SK-N-SH (cell line): ENCODE data around the gene TXNRD1.

DNA sequence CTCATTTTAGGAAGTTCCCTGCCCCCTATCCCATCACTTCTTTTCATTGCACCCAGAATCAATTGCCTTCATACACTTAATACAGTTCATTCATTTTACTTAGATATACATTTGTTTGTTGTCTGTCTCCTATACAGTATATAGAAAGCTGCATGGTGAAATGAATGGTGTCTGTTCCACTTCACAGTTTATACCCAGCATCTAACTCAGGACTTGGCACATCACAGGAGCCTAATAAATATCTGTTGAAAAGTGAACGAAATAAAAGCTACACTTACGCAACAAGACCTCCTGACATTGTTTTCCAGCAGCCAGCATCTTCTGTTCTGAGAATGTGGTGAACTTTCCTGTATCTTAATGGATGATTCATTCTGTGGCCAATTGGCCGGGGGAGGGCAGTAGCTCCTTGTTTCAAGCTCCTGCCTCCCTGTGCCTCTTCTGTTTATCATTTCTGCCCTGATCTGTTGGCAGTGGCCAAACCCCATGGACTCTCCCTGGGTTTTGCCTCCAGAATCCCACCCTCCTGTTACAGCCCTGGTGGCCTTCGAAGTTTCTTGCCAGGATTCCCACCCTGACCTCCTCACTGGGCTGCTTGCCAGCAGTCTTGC, 38.1 kb upstream of the TXNRD1 start:
- RRBS, result no CpG with 5 or more reads among the region's 4 CpGs
CAGE:
- cytosol, long polyA plus RNA, result no peak
- long polyA plus RNA, result no peak
- nucleus, long polyA plus RNA, result no peak

DNA sequence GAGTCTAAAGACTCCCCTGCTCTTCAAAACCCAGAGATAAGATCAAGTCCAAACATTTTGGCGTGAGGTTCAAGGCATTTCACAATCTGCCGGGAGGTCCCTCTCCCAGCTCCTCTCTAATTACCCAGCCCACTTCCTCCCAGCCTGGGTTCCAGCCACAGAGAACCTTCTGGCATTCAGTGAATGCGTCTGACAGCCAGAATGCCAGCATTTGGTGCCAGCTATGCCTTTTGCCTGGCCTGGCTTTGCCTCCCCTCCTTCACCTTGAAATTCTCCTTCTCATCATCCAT, 37.6 kb upstream of the TXNRD1 start:
- RRBS, result no CpG with 5 or more reads among the region's 3 CpGs
CAGE:
- cytosol, long polyA plus RNA, result no peak
- long polyA plus RNA, result no peak
- nucleus, long polyA plus RNA, result no peak

DNA sequence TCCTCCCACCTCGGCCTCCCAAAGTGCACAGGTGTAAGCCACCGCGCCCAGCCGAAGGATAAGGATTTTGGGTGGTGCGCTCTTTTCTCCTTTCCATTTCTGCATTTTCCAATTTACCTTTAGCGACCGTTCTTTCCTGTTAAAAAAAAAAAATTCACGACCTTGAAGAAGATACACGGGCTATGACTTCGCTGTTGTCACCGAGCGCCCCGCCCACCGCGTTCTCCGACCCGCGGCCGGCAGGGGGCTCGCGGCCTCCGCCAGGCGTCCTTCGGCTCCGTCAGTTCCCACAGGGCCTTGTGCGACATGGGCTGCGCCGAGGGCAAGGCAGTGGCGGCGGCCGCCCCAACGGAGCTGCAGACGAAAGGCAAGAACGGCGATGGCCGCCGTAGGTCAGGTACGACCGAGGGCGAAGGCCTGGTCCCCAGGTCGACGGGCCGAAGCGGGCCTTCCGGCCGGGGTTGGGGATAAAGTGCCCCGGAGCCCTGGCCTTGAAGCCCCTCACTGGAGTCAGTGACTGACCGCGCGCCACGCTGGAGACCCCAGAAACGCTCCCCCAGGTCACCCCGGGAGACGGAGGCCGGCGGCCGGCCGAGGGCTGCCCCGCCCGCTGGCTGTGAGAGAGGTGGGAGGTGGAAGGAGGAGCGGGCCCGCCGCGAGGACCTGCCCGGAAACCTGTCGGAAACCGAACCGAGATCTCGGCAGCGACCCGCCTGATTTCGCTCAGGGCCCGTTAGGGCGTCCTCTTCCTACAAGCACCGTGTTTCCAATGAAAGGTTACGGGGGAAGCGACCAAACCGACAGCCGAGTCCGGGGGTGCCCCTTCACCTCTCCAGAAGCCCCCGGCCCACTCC, at the start of gene TXNRD1:
Gene TXNRD1, plus strand, starts transcription at position 283 of the 854 bp plus-strand sequence.
- RRBS, result 85% methylated on average over 9 of the region's 81 CpGs
CAGE:
- cytosol, long polyA plus RNA, result no peak
- long polyA plus RNA, result no peak
- nucleus, long polyA plus RNA, result no peak

DNA sequence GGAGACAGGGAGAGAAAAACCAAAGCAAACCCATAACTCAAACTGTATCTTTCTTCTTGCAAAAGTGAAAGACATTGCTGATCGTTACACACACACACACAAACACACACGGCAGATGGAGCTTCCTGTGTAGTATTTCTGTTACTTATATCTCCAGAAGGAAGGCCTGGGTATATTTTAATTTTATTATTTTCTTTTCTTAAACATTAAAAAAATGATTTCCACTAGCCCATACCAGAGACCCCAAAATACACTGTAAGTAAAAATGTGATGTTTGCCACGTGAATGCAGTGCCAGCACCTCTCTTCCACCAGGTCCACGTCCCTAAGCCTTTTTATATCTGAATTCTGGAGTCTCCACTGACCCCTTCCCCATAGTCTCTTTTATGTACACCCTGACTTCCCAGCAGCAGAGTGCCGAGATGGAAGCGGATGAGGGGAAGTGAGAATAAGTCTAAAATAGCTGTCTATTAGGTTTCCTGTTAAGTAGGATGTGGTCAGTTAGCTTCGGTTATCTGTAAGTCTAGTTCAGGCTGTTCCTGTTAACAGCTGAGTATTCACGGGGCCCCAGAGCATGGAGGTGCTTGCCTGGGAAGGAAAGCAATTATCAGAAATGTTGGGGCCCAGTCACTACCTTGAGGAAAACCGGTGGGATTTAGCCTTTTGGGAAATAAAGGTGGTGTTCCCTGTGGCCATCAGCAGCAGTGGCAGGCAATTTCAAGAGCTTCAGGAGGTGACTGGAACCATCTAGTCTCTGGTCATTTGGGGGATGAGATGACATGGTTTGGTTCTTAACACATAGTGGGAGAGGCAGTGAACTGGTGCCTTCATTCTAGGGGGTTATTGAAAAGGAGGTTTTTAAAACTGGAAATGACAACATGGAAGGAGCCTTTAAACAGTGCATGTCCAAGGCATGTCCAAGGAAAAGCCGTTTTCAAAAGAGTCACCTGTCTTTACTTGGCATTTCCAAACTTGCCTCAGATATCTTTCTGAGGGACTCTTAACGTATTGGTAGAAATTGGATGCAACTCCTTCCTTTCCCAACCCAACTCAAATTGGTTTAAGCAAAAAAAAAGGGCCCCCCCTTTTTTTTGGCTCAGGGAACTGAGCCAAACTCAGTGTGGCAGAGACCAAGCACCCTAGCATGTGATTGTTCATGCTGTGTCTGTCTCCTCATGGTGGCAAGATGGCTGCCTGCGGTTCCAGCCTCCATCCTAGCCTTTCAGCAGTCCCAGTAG, 21.8 kb downstream of the CHST11 start:
- RRBS, result no CpG with 5 or more reads among the region's 12 CpGs
CAGE:
- cytosol, long polyA plus RNA, result no peak
- long polyA plus RNA, result no peak
- nucleus, long polyA plus RNA, result no peak

DNA sequence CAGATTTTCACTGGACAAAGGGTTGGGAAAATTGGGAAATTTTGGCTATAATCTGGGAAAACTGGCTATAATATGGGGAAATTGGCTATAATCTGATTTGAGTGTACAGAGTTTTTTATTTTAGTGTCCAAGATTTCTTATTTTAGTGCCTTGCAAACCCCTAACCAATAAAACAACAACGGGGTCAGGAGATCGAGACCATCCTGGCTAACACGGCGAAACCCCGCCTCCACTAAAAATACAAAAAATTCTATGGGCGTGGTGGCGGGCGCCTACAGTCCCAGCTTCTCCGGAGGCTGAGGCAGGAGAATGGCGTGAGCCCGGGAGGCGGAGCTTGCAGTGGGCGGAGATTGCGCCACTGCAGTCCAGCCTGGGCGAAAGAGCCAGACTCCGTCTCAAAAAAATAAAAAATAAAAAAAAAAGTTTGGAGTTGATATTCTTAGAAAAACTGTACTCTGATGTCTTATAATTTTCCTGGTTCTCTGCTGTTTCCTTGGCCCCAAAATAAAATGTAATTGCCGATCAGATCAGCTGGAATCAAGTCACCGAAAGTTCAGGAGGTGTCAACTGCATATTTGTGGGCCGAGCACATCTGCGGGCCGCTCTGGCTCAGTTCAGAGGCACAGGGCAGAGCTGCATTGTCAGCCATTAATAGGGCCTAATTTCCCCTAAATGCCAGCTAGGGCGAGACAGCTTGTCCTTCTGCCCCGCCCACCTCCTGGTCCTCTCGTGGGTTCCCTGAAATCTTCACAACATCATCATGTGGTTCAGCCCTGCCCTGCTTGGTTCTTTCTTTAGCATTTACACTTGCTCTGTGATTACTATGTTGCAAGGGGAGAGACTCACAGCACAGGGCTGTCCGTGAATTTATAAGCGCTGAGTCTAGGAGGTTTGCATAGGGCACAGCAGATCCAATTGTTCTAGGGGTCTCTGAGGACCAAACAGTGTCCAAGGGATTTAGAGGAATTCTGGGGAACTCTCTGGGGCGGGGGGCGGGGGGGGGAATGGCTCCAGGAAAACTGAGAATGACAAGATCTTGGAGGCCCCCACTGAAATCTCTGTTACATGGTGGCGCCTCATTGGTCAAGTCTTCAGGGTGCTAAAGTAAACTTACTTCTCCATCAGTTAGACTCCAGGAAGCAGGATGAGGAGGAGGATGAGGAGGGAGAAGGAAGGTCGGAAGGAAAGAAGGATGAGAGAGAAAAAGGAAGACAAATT, 148.8 kb downstream of the CHST11 start:
- RRBS, result no CpG with 5 or more reads among the region's 30 CpGs
CAGE:
- cytosol, long polyA plus RNA, result no peak
- long polyA plus RNA, result no peak
- nucleus, long polyA plus RNA, result no peak

- RRBS, result no CpG with 5 or more reads among the region's 12 CpGs
CAGE:
- cytosol, long polyA plus RNA, result no peak
- long polyA plus RNA, result no peak
- nucleus, long polyA plus RNA, result no peak
These were observed 216.8 kb downstream of the CHST11 start for GRCh38 chr12:104673401-104674038.

DNA sequence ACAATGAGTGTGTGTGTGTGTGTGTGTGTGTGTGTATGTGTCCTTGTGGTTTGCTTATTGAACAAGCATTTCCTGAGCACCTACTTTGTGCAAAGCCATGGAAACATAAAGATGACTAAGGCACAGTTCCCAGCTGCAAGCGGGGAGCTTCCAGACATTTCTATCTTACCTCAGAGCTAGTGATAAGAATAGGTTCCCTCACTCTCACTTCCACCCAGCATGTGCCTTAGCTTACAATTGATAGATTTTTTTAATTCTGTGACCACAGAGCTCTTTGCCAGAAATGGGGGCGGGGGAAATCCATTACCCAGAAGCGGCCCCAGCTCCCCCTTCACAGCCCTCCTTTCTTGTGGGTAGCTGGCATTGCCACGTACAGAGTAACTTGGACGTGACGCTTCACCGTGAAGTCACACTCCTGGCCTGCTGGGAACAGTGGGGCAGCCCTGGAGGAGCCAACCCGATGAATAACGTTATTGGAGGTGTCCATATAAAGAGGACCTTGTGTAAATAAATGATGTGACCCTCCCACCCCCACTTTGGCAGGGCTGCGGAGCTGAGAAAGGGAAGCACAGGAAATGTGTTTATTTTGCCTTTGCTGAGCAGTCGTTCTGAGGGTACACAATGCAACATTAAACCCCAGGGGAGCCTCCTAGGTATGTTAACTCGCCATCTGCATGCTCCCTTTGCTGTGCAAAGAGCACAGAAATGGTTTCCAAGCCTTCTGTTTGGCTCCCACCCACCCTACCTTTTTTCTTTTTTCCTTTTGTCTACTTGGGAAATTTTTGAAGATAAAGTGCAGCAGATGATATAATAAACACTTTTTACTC, 238.9 kb downstream of the CHST11 start:
- RRBS, result no CpG with 5 or more reads among the region's 12 CpGs
CAGE:
- cytosol, long polyA plus RNA, result no peak
- long polyA plus RNA, result no peak
- nucleus, long polyA plus RNA, result no peak

GRCh38 chr12:104904517-104905018, 53.5 kb downstream of the SLC41A2 start:
- RRBS, result no CpG with 5 or more reads among the region's 21 CpGs
CAGE:
- cytosol, long polyA plus RNA, result no peak
- long polyA plus RNA, result no peak
- nucleus, long polyA plus RNA, result no peak

DNA sequence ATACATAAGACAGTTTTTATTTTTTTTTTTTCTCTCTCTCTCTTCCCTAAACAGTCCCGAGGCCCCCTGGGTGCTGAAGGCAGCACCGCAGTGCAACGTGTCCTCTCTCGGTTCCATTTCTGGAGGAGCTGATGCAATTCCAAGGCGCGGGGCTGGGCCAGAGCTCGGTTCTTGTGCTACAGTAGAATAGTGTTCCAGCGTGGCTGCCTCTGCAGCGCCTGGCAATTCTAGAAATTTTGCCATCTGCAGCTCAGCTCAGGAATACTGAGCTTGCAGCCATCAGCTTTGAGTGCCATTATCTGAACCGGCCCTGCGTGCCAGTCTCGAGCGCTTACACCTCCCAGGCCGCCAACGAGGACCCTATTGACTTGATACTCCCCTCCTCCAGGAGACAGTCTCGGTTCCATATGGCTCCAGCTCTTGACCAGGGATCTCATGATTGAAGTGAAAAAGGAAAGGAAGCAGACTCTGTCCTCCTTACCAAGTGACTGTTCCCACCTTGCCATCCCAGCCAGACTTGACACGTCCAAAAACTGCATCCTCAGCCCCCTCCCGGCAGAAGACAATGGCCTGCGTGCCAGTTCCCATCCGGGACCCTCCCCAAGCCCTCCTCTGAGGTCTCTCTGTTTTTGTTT, 538 bp downstream of the ALDH1L2 start:
- RRBS, result 0% methylated on average over 1 of the region's 20 CpGs
CAGE:
- cytosol, long polyA plus RNA, result no peak
- long polyA plus RNA, result no peak
- nucleus, long polyA plus RNA, result no peak

GRCh38 chr12:105163922-105164350, 56.4 kb downstream of the WASHC4 start:
- RRBS, result no CpG with 5 or more reads among the region's 3 CpGs
CAGE:
- cytosol, long polyA plus RNA, result no peak
- long polyA plus RNA, result no peak
- nucleus, long polyA plus RNA, result no peak

GRCh38 chr12:105468277-105468935, 137.9 kb downstream of the C12orf75 start:
- RRBS, result no CpG with 5 or more reads among the region's 6 CpGs
CAGE:
- cytosol, long polyA plus RNA, result no peak
- long polyA plus RNA, result no peak
- nucleus, long polyA plus RNA, result no peak

DNA sequence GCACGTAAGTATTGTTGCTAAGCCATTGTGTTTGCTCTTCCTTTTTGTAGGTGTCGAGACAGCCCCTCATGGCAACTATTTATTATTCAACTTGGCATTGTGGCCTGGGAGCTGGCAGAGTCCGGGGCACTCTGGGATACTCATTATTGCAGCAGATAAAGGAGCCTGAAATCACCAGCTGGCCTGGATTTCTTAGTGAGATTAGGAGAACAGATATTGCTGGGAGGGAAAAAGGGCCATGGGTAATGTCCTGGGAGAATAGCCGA, 147.4 kb downstream of the C12orf75 start:
- RRBS, result no CpG with 5 or more reads among the region's 4 CpGs
CAGE:
- cytosol, long polyA plus RNA, result no peak
- long polyA plus RNA, result no peak
- nucleus, long polyA plus RNA, result no peak

DNA sequence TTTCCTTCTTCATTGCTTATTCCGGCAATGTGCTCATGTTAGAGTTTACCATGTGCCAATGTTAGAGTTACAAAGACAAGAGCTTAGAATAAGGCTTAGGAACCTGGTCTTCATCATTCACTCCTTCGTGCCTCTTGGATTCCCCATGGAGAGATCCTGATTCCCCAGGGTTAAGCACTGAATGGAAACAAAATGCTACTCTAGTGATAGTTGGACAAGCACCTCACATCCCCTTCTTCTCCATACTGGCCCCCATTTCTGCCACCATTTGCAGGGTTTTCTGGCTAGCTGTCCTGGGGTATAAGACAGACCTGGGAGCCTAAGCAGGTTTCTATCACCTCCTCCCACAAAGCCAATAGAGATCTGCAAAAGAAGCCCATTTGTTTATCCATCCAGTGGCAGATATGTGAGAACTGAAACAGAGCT, 244.2 kb downstream of the C12orf75 start:
- RRBS, result no CpG with 5 or more reads among the region's 2 CpGs
CAGE:
- cytosol, long polyA plus RNA, result no peak
- long polyA plus RNA, result no peak
- nucleus, long polyA plus RNA, result no peak

GRCh38 chr12:106078533-106079155, 60.1 kb downstream of the NUAK1 start:
- RRBS, result no CpG with 5 or more reads among the region's 8 CpGs
CAGE:
- cytosol, long polyA plus RNA, result no peak
- long polyA plus RNA, result no peak
- nucleus, long polyA plus RNA, result no peak

- RRBS, result no CpG with 5 or more reads among the region's 9 CpGs
CAGE:
- cytosol, long polyA plus RNA, result no peak
- long polyA plus RNA, result no peak
- nucleus, long polyA plus RNA, result no peak
These were observed 47.6 kb downstream of the NUAK1 start for GRCh38 chr12:106090946-106091834.

DNA sequence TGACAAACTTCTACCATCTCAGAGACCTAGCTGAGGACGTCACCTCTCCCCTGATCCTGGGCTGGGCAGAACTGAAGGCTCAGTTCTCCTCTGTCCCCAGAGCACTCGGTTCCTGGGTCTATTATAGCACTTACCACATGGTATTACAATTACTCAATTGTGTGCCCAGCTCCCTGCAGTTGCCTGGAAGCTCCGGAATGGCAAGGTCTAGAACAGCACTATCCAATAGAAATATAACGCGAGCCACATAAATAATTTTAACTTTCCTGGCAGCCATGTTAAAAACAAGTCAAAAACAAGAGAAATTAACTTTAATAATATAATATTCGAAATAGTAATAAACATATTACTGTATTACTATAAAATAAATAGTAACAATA, 7.4 kb upstream of the NUAK1 start:
- RRBS, result no CpG with 5 or more reads among the region's 6 CpGs
CAGE:
- cytosol, long polyA plus RNA, result no peak
- long polyA plus RNA, result no peak
- nucleus, long polyA plus RNA, result no peak

- RRBS, result no CpG with 5 or more reads among the region's 8 CpGs
CAGE:
- cytosol, long polyA plus RNA, result no peak
- long polyA plus RNA, result no peak
- nucleus, long polyA plus RNA, result no peak
These were observed 52.1 kb downstream of the CKAP4 start for GRCh38 chr12:106195411-106196344.

DNA sequence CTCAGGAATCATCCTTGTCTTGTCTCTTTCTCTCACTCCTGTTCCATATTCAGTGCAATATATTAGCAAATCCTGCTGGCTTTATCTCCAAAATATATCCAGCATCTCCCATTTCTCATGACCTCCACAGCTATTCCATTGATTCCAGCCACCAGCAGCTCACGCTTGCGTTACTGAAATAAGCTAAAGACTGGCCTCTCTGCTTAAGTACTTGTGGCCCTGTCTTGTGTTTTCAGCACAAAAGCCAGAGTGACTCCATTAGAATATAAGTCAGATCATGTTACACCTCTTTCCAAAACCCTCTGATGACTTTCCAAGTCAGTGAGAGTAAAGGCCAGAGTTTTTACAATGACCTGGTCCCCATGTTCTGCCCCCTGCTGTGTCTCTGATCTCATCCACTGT, 6.8 kb upstream of the CKAP4 start:
- RRBS, result no CpG with 5 or more reads among the region's 2 CpGs
CAGE:
- cytosol, long polyA plus RNA, result no peak
- long polyA plus RNA, result no peak
- nucleus, long polyA plus RNA, result no peak

- RRBS, result no CpG with 5 or more reads among the region's 6 CpGs
CAGE:
- cytosol, long polyA plus RNA, result no peak
- long polyA plus RNA, result no peak
- nucleus, long polyA plus RNA, result no peak
These were observed 19.8 kb upstream of the TCP11L2 start for GRCh38 chr12:106282563-106283269.

DNA sequence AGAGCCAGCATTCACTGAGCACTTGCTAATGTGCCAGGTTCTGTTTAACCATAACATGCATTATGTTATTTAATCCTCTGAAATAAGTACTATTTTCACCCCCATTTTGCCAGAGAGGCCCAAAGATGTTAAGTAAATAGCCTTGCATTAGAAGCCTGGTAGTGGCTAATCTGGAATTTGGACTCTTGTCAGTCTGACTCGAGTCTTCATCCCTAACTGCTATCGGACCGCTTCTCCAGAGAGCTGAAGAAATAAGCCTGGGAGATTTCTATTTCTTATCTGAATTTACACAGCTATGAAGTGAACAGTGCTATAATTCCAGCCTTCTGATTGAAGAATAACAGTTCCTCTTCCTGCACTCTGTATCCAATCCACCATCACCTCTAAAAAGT, 2.1 kb downstream of the POLR3B start:
- RRBS, result no CpG with 5 or more reads among the region's 3 CpGs
CAGE:
- cytosol, long polyA plus RNA, result no peak
- long polyA plus RNA, result no peak
- nucleus, long polyA plus RNA, result no peak